ENCODE data around the genes GOLGA6C, SCAPER and RCN2.

DNA sequence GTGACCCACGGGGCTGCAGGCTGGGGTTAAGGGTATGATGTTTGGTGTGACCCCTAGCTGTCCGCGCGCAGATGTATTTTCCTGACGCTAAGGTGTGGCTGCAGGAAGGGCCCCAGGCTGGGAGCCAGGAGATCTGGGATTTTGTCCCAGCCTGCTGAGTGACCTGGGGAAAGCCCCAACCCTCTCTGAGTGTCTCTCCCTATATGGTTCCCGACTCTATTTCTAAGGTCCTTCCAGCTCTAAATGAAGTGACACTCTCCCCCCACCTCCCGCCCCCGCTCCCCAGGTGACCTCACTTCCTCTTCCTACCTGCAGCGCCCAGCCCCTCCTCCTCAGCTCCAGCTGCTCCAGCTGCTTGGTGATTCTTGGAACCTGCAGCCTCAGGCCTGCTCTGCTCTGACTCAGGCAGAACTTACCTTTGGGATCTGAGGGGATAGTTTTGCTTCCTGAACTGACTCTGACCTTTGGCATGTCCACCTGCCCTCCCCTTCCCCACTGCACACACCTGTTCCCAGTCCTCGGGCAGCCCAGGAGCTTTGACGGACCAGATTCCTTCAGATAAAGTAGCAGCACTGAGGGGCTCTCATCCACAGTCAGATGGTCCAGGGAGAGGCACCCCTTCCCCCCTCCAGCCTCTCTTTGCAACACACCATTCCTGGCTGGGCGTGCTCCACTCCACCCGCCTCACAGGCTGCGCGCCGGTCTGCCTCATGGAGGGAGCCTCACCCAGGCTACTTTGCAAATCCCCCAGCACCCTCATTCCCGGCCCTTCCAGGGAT, 937 bp upstream of the C15orf39 start:
- PRO-cap, 2 experiments: peak in 2 of 2 experiments; most common plus-strand start position 350 of the sequence (in 2); most common minus-strand start position 218 of the sequence (in 2)

- PRO-cap, 2 experiments: no peak in any of the 2 experiments
Observed at GRCh38 chr15:75213564-75214589, 12.2 kb downstream of the C15orf39 start.

DNA sequence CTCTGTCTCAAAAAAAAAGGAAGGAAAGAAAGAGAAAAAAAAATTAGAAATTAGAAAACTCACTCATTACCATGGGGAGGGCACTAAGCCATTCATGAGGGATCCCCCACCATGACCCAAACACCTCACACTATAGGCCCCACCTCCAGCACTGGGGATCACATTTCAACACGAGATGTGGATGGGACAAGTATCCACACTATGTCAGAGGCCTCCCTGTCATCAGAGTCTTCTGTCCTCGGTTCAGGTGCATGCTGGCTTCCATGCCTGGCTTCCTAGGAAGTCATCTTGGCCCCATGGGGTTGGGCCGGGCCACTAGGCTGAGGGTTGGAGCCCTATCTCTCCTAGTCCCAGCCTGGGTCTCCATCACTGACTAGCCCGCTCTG, 16.9 kb downstream of the C15orf39 start:
- PRO-cap, 2 experiments: no peak in any of the 2 experiments

DNA sequence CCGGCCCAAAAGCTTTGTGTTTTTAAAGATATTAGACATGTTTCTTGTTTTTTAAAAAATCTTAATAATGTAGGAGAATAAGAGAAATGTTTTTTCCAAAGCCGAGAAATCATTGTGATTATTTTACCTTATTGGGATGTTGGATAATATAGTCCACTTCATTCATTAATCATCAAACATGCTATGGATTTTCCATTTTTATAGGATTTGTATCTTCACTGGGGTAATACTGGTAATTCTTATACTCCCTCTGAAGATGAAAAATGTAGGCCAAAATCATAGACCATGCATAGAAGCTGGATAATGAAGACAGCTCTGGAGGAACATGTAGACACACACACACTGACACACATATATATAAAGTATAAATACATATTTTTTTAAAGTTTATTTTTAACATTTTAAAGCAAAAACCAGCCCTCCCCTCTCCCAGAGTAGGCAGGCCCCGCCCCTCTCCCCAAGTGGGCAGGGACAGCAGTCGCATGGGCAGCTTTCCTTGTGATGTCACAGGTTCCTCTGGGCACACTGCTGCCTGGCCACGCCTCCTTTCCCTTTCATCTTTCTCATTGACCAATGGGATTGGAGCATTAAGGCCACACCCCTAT, at the start of gene GOLGA6C:
Gene GOLGA6C (plus strand): TSS at position 423 of the 605 bp plus-strand sequence.
- PRO-cap, 2 experiments: no peak in any of the 2 experiments

- PRO-cap, 2 experiments: no peak in any of the 2 experiments
Observed at GRCh38 chr15:75353994-75354834, 7.4 kb downstream of the NEIL1 start.

GRCh38 chr15:75452455-75452867, 971 bp upstream of the SIN3A start:
- PRO-cap, 2 experiments: peak in 2 of 2 experiments; most common plus-strand start chr15:75452720 (in 1); most common minus-strand start chr15:75452598 (in 2)

DNA sequence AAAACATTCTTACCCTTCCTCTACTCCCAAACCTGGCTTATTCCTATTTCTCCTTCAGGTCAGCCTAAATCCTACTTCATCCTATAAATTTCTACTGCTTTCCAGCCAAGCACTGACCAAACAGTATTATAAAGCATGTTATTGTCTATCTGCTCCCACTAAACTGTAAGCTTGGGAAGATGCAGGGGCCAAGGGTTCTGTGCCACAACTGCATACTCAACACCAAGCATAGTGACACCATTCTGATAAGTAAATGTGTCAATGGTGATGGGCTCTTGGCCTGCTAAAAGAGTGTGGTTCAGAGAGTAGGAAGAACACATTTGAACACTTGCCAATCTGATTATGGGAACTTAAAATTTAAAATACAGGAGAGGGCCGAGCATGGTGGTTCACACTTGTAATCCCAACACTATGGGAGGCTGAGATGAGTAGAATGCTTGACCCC, 34.2 kb downstream of the PTPN9 start:
- PRO-cap, 2 experiments: no peak in any of the 2 experiments

DNA sequence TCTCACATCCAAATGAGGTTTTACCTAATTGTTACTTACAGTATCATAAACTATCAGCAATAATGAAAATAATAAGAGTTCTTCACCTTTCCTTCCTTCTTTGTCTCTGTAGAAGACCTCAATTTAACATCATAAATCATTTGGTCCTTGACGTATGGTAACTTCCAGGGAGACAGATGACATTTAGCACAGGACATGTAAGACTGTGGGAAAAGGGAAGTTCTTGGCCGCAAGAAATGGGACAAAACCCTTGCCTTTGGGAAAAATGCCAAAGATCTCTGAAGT, 9.0 kb downstream of the PTPN9 start:
- PRO-cap, 2 experiments: no peak in any of the 2 experiments

DNA sequence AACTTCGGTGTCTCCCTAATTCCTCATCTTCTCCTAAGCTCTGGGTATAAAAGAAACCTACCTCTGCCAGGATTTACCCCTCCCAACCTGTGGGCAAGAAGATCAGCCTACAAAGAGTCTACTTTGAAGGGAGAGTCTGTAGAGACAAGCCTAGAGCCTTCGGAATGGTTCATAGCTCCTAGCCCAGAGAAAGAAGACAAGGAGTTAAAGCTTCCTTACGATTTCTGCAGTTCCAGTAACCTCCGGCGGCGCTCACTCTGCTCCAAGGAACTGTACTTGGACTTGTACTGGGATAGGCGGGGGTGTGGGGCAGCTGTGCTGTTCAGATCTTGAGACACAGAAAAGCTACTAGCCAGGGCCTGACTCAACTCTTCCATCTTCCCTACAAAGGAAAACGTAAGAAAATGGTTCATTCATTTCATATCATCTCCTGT, 4.8 kb downstream of the SNUPN start:
- PRO-cap, 2 experiments: no peak in any of the 2 experiments

DNA sequence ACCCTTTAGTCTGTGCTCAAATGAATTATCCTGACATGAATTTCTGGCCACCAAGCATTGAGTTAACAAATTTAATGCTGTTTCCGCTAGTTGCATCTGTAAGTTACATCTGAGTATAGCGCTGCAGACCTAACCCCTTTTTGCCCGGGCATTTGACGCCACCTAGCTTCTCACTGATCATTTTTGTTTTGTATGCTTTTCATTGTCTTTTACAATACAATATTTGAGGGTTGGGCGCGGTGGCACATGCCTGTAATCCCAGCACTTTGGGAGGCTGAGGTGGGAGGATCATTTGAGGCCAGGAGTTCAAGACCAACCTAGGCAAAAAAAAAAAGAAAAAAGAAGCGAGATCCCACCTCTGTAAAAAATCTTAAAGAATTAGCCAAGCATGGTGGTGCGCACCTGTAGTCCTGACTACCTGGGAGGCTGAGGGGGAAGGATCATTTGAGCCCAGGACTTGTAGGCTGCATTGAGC, 915 bp upstream of the IMP3 start:
- PRO-cap, 2 experiments: no peak in any of the 2 experiments

- PRO-cap, 2 experiments: no peak in any of the 2 experiments
Observed at GRCh38 chr15:75693535-75693937, 19.1 kb downstream of the CSPG4 start.

- PRO-cap, 2 experiments: no peak in any of the 2 experiments
Observed at GRCh38 chr15:75696130-75696752, 16.4 kb downstream of the CSPG4 start.

- PRO-cap, 2 experiments: no peak in any of the 2 experiments
Observed at GRCh38 chr15:75844985-75845646, 1.9 kb downstream of the UBE2Q2 start.

GRCh38 chr15:75922560-75923413, 19.1 kb downstream of the FBXO22 start:
- PRO-cap, 2 experiments: no peak in any of the 2 experiments

GRCh38 chr15:75941466-75942680, 38.2 kb downstream of the FBXO22 start:
- PRO-cap, 2 experiments: no peak in any of the 2 experiments

- PRO-cap, 2 experiments: no peak in any of the 2 experiments
Observed at GRCh38 chr15:76466966-76467653, 130.5 kb downstream of the ISL2 start.

DNA sequence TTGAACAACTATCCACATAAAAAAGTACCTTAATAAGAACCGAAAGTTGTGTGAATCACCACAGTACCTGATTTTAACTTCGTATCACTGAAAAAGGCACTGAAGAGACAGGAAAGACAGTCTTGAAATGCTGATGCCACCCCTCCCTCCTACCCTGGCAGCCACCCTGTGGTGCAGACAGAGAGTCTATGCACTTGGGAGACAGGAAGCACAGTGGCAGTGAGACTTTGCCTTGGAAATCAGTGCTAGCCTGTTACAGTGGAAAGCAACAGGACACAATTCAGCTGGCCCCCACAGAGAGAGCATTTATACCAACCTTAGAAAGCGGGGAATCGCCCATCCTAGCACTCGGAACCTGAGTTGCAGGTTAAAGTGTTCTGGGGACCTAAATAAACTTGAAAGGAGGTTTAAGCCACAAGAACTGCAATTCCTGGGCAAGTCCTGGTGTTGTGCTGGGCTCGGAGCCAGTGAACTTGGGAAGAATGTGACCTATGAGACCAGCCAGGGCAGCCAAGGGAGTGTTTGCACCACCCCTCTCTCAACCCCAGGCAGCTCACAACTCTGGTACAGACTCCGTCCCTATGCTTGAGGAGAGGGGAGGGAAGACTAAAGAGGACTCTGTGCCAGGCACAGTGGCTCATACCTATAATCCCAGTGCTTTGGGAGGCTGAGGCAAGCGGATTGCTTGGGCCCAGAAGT, 240.1 kb downstream of the ISL2 start:
- PRO-cap, 2 experiments: no peak in any of the 2 experiments

DNA sequence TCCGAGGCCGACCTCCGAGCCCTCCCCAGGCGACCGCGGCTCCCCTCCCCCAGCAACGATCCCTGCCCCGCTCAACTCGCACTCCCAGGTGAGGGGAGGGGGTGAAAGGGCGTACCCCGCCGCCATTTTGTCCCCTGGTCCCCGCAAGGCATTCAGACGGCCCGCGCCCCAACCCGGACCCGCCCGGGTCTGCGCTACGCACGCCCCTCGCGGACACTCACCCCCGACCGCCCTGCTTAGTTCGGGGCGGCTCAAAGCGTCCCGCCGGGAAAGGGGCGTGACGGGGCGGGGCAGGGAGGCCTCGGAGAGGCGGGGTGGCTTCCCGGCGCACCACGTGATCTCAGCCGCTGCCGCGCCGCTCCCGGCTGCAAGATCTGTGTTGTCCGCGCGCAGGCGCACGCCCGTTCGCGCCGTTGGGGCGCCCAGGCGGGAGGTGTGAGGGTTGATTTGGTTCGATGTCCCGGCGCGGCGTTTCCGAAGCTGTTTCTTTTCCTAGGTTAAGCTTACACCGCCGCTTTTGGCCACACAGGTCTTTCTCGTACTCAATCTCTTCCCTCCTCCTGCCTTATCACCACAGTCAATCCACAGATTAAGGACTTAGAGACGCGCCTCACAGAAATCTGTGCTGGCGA, at the start of gene SCAPER:
Gene SCAPER (minus strand): TSS at position 263 of the 632 bp plus-strand sequence.
- PRO-cap, 2 experiments: peak in 2 of 2 experiments; most common plus-strand start position 425 of the sequence (in 1); most common minus-strand start position 219 of the sequence (in 1)

GRCh38 chr15:76931288-76932644, at the start of gene RCN2:
RCN2 (plus strand) TSS chr15:76931749.
- PRO-cap, 2 experiments: peak in 2 of 2 experiments; most common plus-strand start chr15:76931648 (in 1); most common minus-strand start chr15:76931512 (in 2)

DNA sequence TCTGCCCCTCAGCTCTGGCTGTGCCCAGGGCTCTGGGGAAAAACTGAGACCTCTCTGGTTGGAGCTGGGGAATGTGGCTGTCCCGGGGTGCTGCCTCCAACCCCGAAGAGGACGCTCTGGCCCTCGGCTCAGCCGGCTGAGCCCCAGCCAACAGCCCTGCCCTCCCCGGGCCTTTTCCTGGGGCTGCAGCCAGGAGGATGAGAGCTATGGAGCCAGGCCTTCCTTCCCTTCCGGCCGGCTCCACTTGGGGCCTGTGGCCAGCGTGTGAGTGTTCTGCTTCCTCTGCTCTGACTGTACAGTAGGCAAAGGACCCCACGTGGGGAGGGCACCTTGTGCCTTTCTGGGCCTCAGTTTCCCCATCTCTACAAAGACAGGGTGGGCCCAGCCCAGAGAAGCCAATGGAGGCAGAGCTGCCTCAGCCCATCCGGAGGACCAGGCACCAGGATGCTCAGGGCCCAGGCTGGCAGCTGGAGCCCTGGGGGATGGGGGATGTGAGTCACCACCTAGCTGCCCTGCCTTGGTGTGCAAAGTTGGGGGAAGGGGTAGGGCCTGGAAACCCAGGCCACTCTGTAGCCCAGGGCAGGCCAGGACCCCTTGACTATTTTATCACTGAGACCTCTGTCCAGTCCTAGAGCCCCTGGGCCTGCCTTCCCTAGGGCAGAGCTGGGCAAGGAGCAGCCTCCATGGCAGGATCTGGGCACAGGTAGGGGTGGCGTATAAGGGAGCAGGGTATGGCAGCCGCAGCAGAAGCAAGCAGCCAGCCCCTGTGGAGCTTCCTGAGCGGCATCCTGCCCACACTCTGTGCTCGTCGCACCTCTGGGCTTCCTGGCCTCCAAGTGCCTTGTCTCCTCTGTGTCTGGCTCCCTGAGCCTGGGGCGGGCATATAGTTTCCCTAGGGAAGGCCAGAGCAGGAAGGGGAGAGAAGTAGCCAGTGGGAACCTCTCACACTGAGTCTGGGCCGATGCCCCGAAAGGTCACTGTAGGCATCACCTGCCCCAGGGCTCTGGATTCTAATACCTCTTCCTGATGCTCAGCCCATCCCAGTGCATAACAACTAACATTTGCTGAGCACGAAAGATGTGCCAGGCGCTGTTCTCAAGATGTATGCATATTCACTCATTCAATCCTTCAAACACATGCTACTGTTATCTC, 1.8 kb downstream of the PSTPIP1 start:
- PRO-cap, 2 experiments: no peak in any of the 2 experiments